Endothelial cell of umbilical vein (primary cell): Measurements from ENCODE around the genes CLIC1, MSH5 and CYP21A2.

DNA sequence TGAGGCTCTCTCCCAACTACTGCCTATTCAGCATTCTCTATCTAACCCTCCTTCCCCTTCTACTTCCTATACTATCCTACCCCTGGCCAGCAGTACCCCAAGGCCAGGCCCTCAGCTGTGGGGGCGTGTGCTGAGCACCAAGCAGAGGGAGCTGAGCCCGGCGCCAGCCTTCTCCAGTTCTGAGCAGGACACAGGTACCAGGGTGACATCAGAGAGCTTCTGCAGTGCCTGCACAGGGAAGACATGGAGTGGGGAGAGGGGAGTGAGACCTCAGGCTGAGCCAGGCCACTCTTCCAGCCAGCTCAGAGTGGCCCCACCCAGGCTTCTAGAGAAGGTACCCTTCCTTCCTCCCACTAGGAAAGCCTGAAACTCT is 2.0 kb downstream of the DDAH2 start:
- PRO-cap: no peak
CAGE:
- cytosol, long polyA minus RNA: no peak
- cytosol, long polyA plus RNA: no peak
- long polyA plus RNA: no peak
- nucleus, long polyA minus RNA: no peak
- nucleus, long polyA plus RNA: no peak

- PRO-cap: bidirectional peak, plus-strand start at chr6:31736420, minus-strand start at chr6:31736513
CAGE:
- cytosol, long polyA minus RNA: start-site peak on the minus strand at chr6:31736300-31736342, 624 reads; start-site peak on the minus strand at chr6:31736445-31736534, 1,813 reads
- cytosol, long polyA plus RNA: start-site peak on the minus strand at chr6:31736300-31736542, 13,716 and 13,770 reads in 2 replicates
- long polyA plus RNA: start-site peak on the minus strand at chr6:31736303-31736542, 15,225 and 12,569 reads in 2 replicates
- nucleus, long polyA minus RNA: start-site peak on the minus strand at chr6:31736294-31736327, 424 reads; start-site peak on the minus strand at chr6:31736499-31736523, 598 reads
- nucleus, long polyA plus RNA: start-site peak on the minus strand at chr6:31736294-31736342, 1,167 and 1,416 reads in 2 replicates; start-site peak on the minus strand at chr6:31736455-31736545, 2,654 and 3,342 reads in 2 replicates
Measured at GRCh38 chr6:31736087-31736769, at the start of gene CLIC1. Gene CLIC1, minus strand, starts transcription at chr6:31736530.

- PRO-cap: bidirectional peak, plus-strand start at chr6:31740010, minus-strand start at chr6:31739757; bidirectional peak, plus-strand start at chr6:31740553, minus-strand start at chr6:31740555
CAGE:
- cytosol, long polyA minus RNA: no peak
- cytosol, long polyA plus RNA: no peak
- long polyA plus RNA: no peak
- nucleus, long polyA minus RNA: no peak
- nucleus, long polyA plus RNA: no peak
Measured at GRCh38 chr6:31739809-31740756, at the start of gene MSH5. Gene MSH5, plus strand, starts transcription at chr6:31740005.

DNA sequence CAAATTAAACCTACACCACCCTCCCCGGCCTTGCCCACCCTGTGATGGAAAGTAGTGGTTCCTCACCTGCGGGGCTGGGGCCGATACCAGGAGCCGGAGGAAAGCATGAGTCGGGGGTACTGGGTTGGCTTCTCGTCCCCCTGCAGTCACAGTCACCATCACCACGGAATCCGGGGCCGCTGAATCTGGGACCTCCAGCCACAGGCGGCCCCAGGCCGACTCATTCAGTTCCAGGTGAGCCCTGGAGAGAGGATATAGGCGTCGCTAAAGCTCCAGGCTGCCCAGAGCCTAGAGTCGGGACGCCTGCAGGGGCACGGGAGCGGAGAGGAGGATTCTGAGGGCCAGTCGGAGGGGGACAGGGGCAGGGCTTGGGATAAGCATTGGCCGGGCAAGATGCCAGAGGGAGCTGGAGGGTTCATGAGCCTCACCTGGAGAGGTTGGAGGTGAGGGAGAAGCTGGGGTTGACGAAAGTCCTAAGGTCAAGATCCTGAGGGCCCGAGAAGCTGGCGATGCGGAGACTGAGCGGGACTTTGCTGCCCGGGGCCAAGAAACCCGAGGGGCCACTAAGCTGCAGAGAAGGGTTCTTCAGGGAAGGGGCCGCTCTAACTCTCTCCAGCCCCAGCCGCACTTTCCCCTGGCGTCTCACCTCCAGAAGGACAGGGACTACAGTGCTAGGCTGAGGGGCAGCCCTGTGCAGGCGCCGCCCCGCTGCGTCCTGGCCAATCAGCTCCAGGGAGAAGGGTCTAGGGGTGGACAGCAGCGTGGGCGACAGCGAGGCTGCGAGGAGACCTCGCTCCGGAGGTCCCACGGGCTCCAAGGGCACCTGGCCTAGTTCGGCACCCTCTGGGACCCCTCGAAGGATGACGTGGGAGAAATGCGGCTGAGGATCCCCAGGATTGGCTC is 3.6 kb downstream of the SAPCD1 start:
- PRO-cap: no peak
CAGE:
- cytosol, long polyA minus RNA: no peak
- cytosol, long polyA plus RNA: no peak
- long polyA plus RNA: no peak
- nucleus, long polyA minus RNA: no peak
- nucleus, long polyA plus RNA: no peak

DNA sequence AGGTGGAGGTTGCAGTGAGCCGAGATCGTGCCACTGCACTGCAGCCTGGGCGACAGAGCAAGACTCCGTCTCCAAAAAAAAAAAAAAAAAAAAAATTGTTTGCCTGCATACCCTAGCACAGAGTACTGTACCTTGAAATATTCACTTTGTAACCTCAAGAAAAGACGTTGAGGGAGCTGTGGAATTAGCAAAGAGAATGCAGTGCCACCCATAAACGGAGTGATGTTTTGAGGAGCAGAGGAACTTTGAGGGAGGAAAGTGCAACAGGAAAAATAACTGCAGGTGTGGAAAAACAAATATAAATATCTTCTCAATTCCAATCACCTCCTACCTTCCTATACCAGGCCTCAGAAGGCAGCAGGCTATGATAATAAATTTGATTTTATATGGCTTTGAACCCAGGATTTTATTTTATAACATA is 5.2 kb downstream of the HSPA1A start:
- PRO-cap: no peak
CAGE:
- cytosol, long polyA minus RNA: no peak
- cytosol, long polyA plus RNA: no peak
- long polyA plus RNA: no peak
- nucleus, long polyA minus RNA: no peak
- nucleus, long polyA plus RNA: no peak

DNA sequence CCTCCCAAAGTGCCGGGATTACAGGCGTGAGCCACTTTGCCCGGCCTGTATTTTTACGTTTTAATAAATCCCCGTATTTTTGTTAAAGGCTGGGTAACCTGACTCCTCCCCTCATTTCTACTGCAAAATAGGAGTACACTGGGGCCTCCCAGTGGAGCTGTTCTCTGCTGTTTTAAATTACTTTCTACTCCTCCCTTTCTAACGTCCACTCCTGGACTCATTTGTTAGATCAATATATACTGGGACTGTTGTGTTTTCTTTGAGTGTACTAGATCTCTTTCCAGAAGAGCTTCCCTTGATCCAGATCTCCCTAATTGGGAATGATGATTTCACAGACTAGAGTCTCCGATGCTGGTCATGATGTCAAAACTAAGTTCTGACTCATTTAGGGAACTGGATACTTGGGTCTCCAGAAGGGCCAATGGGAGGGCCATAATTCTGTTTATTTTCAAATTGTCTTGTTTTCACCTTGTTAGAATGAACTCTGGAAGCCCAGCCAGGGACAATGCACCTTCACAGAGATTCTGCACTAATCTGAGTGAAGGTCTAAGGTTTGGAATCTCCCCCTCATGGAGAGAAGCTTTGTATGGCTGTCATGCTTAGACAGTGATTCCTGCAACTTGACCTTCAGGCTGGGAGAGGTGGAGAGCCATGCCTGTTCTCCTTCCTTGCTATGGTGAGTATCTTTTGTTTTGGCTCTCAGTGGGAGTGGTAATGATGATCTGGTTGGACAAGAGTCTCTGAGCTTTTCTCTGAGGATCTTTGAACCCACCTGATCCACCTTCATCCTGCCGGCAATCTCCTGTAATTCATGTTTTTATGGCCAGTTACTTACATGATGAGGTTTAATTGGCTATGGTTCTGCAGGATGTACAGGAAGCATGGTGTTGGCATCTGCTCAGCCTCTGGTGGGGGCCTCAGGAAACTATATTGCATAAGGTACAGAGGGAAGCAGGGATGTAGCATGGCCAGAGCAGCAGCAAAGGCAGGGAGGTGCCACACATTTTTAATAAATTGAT is 9.5 kb downstream of the HSPA1B start:
- PRO-cap: no peak
CAGE:
- cytosol, long polyA minus RNA: no peak
- cytosol, long polyA plus RNA: start-site peak on the plus strand centred at position 643 of the sequence, 18 bp wide, 355 and 286 reads in 2 replicates
- long polyA plus RNA: no peak
- nucleus, long polyA minus RNA: no peak
- nucleus, long polyA plus RNA: no peak

- PRO-cap: no peak
CAGE:
- cytosol, long polyA minus RNA: no peak
- cytosol, long polyA plus RNA: no peak
- long polyA plus RNA: no peak
- nucleus, long polyA minus RNA: no peak
- nucleus, long polyA plus RNA: no peak
Measured at GRCh38 chr6:31870407-31871688, 7.9 kb downstream of the SLC44A4 start.

- PRO-cap: no peak
CAGE:
- cytosol, long polyA minus RNA: no peak
- cytosol, long polyA plus RNA: no peak
- long polyA plus RNA: no peak
- nucleus, long polyA minus RNA: no peak
- nucleus, long polyA plus RNA: no peak
Measured at GRCh38 chr6:31899295-31899839, 1.9 kb upstream of the EHMT2 start.

DNA sequence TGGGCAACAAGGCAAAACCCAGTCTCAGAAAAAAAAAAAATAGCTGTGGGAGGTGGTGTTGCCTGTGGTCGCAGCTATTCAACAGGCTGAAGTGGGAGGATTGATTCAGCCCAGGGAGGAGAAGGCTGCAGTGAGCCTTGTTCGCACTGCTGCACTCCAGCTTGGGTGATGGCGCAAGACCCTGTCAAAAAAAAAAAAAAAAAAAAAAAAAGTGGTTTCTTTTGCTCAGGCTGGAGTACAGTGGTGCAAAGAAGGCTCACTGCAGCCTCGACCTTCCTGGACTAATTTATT is 5.5 kb upstream of the ZBTB12 start:
- PRO-cap: no peak
CAGE:
- cytosol, long polyA minus RNA: no peak
- cytosol, long polyA plus RNA: no peak
- long polyA plus RNA: no peak
- nucleus, long polyA minus RNA: no peak
- nucleus, long polyA plus RNA: no peak

- PRO-cap: no peak
CAGE:
- cytosol, long polyA minus RNA: no peak
- cytosol, long polyA plus RNA: no peak
- long polyA plus RNA: no peak
- nucleus, long polyA minus RNA: no peak
- nucleus, long polyA plus RNA: no peak
Measured at GRCh38 chr6:31965575-31966005, 6.3 kb downstream of the DXO start.

- PRO-cap: no peak
CAGE:
- cytosol, long polyA minus RNA: no peak
- cytosol, long polyA plus RNA: no peak
- long polyA plus RNA: no peak
- nucleus, long polyA minus RNA: no peak
- nucleus, long polyA plus RNA: no peak
Measured at GRCh38 chr6:31970932-31971607, 868 bp downstream of the DXO start.

- PRO-cap: no peak
CAGE:
- cytosol, long polyA minus RNA: no peak
- cytosol, long polyA plus RNA: no peak
- long polyA plus RNA: no peak
- nucleus, long polyA minus RNA: no peak
- nucleus, long polyA plus RNA: no peak
Measured at GRCh38 chr6:32037882-32039125, at the start of gene CYP21A2. Gene CYP21A2, plus strand, starts transcription at chr6:32038415.

DNA sequence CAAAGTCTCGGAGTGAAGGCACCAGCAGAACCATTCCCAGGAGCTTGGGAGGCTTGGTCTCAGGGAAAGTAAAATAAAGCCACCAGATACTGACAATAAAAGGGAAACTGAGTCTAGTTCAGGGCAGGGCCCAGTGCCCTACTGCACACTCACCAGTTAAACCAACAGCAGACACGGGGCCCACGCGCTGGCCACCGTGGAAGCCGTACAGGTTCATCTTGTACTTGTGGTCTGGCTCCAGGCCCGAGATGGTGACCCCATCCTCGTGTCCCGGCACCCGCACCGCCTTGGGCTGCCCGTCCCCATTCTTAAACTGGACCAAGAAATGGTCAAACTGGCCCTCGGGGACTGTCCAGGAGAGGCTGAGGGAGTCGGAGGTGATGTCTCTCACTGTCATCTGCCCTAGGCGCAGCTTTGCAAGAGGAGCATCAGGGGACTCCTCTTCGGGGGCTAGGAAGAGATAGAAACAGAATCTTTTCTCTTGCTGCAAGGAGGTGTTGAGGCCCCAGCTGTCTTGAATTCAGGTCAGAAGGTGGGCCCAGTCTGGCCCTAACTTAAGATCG is 26.5 kb downstream of the CYP21A2 start:
- PRO-cap: no peak
CAGE:
- cytosol, long polyA minus RNA: no peak
- cytosol, long polyA plus RNA: no peak
- long polyA plus RNA: no peak
- nucleus, long polyA minus RNA: no peak
- nucleus, long polyA plus RNA: no peak

DNA sequence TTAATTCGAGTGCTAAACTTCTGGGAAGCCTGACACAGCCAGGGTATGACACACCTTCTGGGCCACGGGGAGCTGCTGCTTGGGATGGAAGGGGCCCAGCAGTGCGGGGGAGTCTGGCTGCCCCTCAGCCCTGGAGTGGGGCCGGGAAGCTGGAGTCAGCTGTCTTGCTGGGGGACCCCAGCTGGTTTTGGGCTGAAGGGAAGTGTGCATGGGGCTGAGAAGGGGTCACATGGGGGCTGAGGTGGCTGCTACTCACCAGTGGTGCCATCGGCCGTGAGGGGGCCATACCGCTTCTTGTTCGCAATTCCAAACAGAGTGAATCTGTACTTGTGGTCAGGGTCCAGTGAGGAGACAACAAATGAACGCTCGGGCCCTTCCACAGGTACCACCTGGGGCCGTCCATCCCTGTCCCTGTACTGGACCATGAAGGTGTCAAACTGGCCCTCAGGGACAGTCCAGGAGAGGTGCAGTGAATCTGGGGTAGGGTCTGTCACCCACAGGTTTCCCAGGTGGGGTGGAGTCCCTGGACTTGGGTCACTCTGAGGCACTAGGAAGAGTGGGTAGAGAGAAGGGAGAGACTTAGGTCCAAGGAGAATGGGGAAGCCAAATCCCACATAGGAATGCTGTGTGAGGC is 27.2 kb downstream of the TNXB start:
- PRO-cap: no peak
CAGE:
- cytosol, long polyA minus RNA: no peak
- cytosol, long polyA plus RNA: no peak
- long polyA plus RNA: no peak
- nucleus, long polyA minus RNA: no peak
- nucleus, long polyA plus RNA: no peak

DNA sequence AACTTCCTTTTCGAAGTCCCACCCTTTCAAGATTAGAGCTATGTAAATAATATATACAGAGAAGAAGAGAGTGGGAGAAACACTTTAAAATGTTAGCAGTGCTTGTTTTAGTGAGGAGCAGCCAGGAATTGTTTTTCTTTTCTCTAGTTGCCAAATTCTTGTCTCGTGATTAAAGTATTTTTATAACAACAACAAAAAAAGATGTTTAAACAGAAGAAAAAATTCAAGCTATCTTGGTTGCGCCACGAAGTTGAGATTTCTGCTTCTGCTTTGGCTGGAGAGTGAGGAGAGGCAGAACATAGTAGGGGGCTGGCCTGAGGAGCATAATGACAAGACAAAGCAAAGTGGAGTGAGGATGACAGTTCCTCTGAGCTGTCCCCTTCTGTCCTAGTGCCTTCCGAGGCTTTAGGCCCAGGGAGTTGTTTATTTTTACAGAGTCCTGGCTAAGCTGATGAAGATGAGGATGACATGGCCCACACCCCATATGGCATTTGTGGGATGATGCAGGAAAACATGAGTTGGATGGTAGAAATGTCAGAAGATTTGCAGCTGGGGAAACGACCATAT is 15.9 kb downstream of the TNXB start:
- PRO-cap: no peak
CAGE:
- cytosol, long polyA minus RNA: no peak
- cytosol, long polyA plus RNA: no peak
- long polyA plus RNA: no peak
- nucleus, long polyA minus RNA: no peak
- nucleus, long polyA plus RNA: no peak

DNA sequence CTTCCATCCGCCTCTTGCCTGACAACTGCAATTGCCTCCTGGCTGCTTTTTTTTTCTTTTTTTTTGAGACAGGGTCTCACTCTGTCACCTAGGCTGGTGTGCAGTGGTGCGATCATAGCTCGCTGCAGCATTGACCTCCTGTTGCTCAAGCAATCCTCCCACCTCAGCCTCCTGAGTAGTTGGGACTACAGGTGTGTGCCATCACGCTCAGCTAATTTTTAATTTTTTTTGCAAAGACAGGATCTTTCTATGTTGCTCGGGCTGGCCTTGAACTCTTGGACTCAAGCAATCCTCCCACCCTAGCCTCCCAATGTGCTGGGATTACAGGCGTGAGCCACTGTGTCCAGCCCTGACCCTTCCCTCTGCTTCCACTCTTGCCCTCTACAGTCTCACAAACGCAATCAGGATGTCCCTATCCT is 4.5 kb downstream of the TNXB start:
- PRO-cap: no peak
CAGE:
- cytosol, long polyA minus RNA: no peak
- cytosol, long polyA plus RNA: no peak
- long polyA plus RNA: no peak
- nucleus, long polyA minus RNA: no peak
- nucleus, long polyA plus RNA: no peak

DNA sequence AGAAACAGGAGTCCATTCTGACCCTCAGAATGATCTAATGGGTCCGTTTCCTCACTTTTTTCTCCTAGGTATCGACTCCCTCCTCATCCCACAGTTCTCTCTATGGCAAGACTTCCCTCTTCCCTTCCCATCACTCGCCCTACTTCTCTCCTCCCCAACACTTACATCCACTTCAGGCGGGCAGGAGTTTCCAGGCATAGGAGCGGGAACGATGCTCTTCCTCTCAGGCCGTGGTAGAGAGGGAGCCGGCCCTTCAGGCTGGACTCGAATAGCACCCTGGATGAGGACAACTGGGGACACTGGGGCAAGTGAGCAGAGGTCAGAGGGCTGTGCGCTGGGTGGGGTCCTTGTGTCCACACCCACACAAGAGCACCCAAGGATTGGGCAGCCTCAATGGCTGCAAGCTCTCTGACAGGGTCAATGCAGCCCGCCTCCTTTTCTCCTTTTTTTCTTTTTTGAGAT is 8.4 kb downstream of the ATF6B start:
- PRO-cap: no peak
CAGE:
- cytosol, long polyA minus RNA: no peak
- cytosol, long polyA plus RNA: no peak
- long polyA plus RNA: no peak
- nucleus, long polyA minus RNA: no peak
- nucleus, long polyA plus RNA: no peak

DNA sequence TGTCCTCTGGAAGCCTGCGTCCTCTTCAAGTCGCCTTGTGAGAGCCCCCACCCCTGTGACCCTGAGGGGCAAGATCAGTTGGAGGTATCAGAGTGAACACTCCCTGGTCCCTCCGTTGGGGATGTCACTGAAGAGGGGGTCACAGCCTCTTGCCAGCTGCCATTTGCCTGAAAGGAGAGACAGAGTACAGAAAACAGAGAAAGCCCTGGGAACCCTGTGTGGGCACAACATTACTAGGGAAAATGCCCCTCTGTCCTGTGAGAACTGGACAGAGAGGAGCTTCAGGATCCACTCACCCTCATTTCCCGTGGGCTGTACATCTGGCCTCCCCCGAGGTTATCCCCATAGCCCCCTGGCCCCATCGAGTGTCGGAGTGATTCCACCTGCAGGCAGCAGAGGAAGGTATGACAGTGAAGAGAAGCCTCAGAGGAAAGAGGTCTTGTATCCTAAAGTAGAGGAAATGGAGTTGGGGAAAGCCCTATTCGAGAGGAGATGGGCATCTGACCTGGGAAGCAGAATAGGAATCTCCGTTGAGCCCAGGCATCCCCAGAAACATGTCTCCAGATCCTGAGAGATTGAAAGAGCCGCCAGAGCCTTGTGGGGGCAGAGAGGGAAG is 2.4 kb upstream of the AGER start:
- PRO-cap: no peak
CAGE:
- cytosol, long polyA minus RNA: no peak
- cytosol, long polyA plus RNA: no peak
- long polyA plus RNA: no peak
- nucleus, long polyA minus RNA: no peak
- nucleus, long polyA plus RNA: no peak

GRCh38 chr6:32189503-32190118 is 391 bp downstream of the PBX2 start:
- PRO-cap: no peak
CAGE:
- cytosol, long polyA minus RNA: start-site peak on the minus strand at chr6:32189697-32189993, 8 reads
- cytosol, long polyA plus RNA: no peak
- long polyA plus RNA: no peak
- nucleus, long polyA minus RNA: no peak
- nucleus, long polyA plus RNA: no peak

GRCh38 chr6:32222747-32223685 is 851 bp downstream of the NOTCH4 start:
- PRO-cap: bidirectional peak, plus-strand start at chr6:32223438, minus-strand start at chr6:32223351
CAGE:
- cytosol, long polyA minus RNA: no peak
- cytosol, long polyA plus RNA: no peak
- long polyA plus RNA: start-site peak on the minus strand at chr6:32223205-32223340, 29 and 19 reads in 2 replicates
- nucleus, long polyA minus RNA: no peak
- nucleus, long polyA plus RNA: start-site peak on the minus strand at chr6:32223209-32223248, 39 and 65 reads in 2 replicates